Measurements from ENCODE around the genes KIF2C and DYNLT4.

DNA sequence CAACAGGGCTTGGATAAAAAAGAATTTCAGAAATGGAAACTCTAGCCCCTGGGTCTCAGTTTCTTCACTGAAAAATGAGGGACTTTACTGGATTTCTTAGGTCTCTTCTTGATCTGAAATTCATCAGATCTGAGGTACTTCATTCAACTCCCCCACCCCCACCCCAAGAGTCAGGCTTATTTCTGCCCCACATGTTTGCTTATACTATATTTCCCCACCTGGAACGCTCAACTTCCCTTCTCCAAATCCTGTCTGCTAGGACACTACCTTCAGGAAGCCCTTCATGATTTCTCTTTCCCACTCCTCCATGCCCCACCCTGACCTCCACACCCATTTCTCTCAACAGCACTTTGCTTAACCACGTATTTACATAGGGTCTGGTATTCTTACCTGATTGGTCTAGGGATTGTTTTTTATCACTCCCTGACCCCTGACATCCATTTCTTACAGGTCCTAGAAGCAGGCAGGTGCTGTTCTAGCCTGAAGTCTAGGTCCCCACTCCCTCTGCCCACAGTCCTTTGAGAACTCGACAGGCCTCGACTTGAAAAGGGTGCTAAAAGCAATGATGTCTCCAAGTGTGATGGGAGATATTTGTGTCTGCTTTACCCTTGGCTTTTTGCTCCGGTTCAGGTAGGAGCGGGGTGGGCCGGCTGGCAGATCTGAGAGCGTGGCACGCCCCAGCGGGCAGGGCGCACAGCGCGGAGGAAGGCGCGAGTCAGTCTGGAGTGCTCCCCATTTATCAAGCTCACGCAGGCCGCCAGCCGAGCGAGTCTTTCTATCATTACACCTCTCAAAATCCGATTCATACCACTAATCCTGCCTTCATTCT, 47.5 kb downstream of the DMAP1 start:
- PRO-cap, 2 experiments = no peak in any of the 2 experiments

GRCh38 chr1:44267790-44268174, 54.5 kb downstream of the DMAP1 start:
- PRO-cap, 2 experiments = no peak in any of the 2 experiments

DNA sequence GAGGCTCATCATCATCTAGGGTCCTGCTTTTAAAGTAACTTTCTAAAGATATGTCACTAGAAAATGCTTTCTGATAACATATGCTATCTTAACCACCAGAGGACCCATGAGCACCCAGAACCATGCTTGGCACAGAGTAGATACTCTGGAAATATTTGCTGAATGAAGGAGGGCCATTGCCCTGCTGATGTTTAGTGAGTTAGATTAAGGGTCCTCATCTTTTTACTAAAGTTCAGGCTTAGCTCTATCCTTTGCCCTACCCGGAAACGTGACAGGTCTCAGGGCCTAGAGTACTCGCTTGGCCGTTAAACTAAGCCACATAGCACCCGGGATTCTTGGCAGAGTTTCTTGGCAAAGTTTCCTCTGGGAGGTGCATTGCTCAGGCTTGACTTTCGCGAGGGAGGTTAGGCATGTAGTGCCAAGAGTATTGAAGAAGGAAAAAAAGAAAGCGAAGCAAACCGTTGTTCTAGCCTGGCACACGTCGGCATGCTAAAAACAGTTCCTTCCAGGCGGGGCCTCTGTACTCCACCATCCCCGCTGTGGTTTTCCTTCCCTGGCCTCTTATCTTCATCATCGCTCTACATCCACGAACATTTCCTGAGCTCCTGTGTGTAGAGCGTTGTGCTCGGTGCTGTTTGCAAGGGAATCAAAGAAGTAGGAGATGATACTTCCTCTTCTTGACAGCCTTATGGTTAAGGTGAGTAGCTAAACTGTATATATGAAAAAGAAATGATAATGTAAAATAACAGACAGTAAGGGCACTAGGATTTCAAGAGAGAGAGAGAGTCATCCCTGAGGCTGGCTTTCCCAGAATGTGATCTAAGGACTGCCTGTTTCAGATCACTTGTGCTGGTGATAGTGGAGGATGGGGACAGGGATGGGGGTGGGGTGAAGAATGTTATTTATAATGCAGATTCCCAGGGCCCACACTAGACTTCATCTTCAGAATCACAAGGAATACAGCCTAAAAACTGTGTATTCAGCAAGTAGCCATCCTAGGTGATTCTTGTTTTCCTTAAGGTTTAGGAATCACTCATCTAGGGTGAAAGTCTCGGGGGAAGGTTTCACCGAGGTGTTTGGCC, 18.7 kb downstream of the RNF220 start:
- PRO-cap, 2 experiments = no peak in any of the 2 experiments

GRCh38 chr1:44472635-44473196, 67.7 kb downstream of the RNF220 start:
- PRO-cap, 2 experiments = no peak in any of the 2 experiments

DNA sequence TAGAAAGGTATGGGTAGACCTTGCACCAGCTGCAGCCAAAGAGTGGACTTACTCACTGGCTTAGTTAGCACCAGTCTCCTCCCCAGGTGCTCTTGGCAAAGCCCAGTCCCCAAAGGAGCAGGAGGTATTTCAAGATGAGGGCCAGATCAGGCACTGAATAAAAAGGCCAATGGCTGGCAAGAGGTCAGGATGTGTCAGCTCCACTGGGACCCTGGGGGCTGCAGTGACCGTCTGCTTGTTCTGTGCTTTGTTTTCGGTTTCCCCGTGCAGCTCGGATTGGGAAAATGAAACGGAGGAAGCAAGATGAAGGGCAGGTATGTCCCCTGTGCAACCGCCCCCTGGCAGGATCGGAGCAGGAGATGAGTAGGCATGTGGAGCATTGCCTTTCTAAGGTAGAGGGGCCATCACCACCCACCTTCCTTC, 39.0 kb downstream of the TMEM53 start:
- PRO-cap, 2 experiments = no peak in any of the 2 experiments

- PRO-cap, 2 experiments = peak in 2 of 2 experiments; most common plus-strand start chr1:44739698 (in 1); most common minus-strand start chr1:44739667 (in 2)
These were observed at the start of gene KIF2C for GRCh38 chr1:44739327-44740612. Gene KIF2C (plus strand): TSS chr1:44739837.

GRCh38 chr1:44778362-44778567, 2.9 kb downstream of the RPS8 start:
- PRO-cap, 2 experiments = peak in 1 of 2 experiments; most common plus-strand start chr1:44778390 (in 1)

GRCh38 chr1:44784778-44785527, 3.0 kb downstream of the BEST4 start:
- PRO-cap, 2 experiments = no peak in any of the 2 experiments

- PRO-cap, 2 experiments = peak in 2 of 2 experiments; most common plus-strand start chr1:44807524 (in 2); most common minus-strand start chr1:44807351 (in 2)
These were observed at the start of gene DYNLT4 for GRCh38 chr1:44807173-44808240. Gene DYNLT4 (minus strand): TSS chr1:44807351.

DNA sequence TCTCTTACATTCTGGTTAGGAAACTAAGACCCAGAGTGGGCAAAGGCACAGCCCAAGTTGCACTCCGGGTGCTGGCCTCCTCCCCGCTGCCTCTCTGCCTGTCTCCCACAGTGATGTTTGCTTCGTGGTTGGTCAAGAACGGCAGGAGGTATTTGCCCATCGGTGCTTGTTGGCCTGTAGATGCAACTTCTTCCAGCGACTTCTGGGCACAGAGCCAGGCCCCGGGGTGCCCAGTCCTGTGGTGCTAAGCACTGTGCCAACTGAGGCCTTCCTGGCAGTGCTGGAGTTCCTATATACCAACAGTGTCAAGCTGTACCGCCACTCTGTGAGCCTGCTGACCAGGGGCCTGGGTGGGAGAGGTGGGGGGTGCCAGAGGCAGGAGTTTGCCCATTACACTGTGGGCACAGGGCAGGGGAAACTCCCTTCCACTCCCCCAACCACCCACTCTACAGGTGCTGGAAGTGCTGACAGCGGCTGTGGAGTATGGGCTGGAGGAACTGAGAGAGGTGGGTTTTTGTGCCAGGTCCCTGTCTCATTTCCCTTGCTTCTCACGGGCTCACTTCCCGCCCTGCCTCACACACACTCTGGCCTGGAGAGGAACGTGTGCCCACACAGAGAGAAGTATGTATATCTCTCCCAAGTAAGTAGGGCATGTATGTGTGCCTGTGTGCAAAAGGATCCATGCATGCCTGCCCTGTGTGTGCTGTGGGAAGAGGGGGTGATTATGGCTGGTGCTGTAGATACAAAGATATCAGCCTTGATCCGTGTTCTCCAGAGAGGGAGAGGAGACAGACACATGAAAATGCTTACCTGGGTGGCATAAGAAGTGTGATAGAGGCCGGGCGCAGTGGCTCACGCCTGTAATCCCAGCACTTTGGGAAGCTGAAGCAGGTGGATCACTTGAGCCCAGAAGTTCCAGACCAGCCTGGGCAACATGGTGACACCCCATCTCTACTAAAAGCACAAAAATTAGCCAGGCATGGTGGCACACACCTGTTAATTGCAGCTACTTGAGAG, 2.1 kb downstream of the BTBD19 start:
- PRO-cap, 2 experiments = no peak in any of the 2 experiments

DNA sequence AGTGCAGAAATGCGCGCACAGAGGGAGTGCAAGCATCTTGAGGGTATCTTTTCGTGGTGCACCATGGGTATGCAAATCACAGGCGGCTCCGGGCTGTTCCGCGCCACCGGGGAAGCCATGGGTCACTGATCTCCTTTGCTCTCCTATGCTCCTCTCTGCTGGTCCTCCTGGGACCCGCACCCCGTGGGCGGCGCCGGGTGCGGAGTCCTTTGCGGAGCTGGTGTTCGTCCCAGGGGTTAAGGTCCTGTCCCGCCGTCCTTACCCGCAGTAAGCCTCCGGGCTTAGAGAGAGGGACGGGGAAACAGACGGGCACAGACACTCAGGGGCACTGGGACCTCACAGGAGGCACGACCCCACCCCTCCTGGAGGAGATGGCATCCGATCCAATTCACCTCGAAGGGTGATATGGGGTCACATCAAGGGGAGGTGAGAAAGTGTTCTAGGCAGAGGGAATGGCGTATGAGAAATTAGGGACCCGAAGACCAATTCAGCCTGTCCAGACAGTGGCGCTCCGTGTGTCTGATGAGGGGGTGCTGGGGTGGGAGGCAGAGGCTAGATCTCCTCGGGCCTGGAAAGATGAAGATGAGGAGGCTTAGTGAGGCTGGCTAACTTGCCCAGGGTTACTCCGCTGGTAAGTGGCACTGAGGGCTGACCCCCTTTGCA, 11.9 kb downstream of the BTBD19 start:
- PRO-cap, 2 experiments = peak in 2 of 2 experiments; most common plus-strand start position 96 of the sequence (in 2)

DNA sequence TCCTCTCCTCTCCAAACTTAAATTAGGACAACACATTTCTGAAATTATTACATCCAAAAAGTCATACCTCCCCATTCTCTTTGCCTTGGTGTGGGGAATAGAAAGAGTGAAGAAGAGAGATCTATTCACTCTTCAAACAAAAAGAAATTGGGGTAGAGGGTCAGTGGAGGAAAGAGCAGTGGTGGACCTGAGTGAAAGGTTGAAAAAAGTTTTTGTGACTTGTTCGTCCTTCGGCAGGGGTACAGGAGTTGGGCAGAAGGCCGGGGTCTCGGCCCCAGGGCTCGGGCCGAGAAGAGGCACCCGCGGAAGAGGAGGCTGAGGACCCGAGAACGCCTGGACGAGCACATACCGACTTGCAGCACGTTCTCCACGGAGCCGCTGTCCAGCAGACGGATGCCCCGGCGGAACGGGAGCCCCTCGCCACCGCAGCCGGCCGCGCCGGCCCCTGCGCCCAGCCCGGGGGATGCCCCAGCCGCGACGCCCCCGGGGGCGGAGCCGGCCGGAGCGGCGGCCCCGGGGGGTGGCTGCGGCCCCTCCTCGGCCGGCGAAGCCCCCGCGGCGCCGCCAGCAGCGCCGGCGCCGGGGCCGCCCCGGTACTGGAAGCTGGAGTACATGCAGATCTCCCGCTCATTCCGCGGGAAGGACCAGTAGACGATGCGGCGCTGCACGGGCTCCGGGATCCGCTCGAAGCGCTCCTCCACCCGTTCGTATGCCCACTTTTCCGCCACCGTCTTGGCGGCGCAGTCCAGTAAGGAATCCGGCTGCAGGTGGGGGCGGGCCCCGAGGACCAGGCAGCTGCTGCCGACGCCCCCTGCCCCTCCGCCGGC, 785 bp downstream of the ZSWIM5 start:
- PRO-cap, 2 experiments = peak in 2 of 2 experiments; most common plus-strand start position 630 of the sequence (in 2); most common minus-strand start position 449 of the sequence (in 2)

GRCh38 chr1:45342498-45343326, 2.7 kb downstream of the TOE1 start:
- PRO-cap, 2 experiments = no peak in any of the 2 experiments

GRCh38 chr1:45344868-45345735, 5.1 kb downstream of the TOE1 start:
- PRO-cap, 2 experiments = no peak in any of the 2 experiments

DNA sequence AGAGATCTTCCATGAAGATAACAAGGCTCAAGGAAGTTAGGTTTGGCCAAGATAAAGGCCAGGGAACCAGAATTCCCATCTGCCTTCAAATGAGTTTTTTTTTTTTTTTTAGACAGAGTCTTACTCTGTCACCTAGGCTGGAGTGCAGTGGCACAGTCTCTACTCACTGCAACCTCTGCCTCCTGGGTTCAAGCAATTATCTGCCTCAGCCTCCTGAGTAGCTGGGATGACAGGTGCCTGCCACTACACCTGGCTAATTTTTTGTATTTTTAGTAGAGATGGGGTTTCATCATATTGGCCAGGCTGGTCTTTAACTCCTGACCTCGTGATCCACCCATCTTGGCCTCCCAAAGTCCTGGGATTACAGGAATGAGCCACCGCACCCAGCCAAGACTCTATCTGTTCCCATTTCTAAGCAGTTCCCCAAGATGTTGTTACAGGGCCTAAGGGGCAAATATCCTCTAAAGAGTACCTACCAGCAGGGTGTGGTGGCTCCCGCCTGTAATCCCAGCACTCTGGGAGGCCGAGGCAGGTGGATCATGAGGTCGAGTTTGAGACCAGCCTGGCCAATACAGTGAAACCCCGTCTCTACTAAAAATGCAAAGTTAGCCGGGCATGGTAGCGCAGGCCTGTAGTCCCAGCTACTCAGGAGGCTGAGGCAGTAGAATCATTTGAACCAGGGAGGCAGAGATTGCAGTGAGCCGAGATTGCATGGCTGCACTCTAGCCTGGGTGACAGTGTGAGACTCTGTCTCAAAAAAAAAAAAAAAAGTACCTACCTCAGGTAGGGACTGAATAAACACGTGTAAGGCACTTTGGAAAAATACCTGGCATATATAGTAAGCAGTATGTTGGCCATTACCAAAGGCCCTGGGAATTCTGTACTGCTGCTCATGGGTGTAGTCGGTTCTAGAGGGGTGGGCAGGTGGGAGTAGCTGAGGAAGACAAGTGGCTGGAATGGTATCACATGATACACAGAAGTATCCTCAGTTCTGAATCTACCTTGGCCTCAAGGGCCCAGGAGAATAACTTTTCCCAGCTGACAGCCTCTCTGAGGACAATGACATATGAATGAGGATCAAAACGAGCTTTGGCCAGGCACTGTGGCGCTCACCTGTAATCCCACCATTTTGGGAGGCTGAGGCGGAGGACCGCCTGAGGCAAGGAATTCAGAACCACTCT, 9.6 kb downstream of the MMACHC start:
- PRO-cap, 2 experiments = no peak in any of the 2 experiments

DNA sequence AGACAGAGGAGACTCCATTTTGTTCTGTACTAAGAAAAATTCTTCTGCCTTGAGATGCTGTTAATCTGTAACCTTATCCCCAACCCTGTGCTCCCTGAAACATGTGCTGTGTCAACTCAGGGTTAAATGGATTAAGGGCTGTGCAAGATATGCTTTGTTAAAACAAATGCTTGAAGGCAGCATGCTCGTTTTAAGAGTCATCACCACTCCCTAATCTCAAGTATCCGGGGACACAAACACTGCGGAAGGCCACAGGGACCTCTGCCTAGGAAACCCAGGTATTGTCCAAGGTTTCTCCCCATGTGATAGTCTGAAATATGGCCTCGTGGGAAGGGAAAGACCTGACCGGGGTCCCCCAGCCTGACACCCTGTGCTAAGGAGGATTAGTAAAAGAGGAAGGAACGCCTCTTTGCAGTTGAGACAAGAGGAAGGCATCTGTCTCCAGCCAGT, 8.1 kb downstream of the PRDX1 start:
- PRO-cap, 2 experiments = no peak in any of the 2 experiments

DNA sequence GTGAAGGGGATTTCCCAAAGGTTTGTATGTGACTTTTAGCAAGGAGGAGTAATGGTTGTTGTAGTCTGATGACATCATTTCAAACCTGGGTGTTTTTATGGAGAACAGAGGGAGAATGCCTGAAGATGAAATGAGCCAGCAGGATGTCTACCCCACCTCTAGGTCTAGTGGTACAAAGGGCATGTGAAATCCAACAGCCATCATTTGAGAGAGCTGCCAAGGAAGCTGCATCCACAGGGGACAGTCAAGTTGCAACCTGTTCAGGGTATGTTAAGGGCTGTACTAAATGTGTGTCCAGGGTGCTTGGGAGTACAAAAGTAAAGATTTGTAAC, 157.5 kb downstream of the PIK3R3 start:
- PRO-cap, 2 experiments = no peak in any of the 2 experiments

DNA sequence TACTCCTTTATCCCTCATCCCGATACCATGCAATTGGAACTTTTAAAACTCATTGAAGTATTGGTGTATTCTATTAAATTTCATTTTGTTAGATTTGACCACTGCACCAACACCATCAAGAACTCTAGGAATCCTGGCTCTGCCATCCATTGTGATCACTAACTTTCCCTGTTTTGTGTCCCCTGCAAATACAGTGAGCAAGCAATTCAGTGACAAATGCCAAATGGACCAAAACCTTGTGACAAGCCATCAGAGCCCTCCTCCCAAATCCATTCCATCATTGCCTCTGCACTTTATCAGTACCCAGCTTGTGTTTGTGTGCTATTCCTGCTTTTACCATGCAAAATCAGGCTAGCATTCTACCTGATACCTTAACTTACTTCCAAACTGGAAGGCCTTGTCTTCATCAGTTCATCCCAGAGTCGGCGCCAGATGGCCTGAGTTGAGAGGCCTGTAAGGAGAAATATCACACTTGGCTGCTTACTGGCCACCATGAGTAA, 6.2 kb downstream of the LRRC41 start:
- PRO-cap, 2 experiments = no peak in any of the 2 experiments

DNA sequence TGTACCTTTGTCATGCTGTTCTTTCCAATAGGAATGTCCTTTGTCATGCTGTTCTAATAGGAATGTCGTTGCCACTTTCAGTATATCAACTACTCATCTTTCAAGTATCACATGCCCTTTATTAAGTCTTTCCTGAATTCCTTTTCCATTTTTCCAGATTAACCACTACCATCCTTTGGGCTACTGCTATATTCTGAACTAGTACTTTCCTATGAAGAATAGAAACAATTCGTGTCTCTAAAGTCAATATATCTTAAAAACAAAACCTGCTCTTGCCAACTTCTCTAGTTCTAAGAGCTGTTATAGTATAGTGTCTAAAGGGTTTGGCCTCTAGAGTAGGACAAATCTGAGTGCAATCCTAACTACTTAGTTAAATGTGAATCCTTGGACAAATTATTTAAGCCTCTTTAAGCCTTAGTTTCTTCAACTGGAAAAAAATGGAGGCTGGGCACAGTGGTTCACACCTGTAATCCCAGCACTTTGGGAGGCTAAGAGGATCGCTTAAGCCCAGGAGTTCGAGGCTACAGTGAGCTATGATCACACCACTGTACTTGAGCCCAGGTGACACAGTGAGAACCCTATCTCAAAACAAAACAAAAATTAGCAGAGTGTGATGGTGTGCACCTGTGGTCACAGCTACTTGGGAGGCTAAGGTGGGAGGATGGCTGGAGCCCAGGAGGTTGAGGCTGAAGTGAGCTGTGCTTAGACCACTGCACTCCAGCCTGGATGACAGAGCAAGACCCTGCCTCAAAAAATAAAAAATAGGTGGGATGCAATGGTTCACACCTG, 4.4 kb downstream of the LRRC41 start:
- PRO-cap, 2 experiments = no peak in any of the 2 experiments

DNA sequence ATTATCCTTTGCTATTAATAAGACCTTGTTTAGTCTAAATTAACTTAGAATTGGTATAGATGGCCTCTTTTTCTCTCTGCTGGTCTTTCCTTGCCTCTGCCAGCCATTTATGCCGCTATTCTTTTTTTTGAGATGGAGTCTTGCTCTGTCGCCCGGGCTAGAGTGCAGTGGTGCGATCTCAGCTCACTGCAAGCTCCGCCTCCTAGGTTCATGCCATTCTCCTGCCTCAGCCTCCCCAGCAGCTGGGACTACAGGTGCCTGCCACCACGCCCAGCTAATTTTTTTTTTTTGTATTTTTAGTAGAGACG, 9.8 kb upstream of the NSUN4 start:
- PRO-cap, 2 experiments = no peak in any of the 2 experiments

All from heart right ventricle (tissue), 2 donors.